ENCODE results near the genes IFNGR2 and DNAJC28.

- PRO-cap: no peak
These were observed 40.7 kb downstream of the TCP10L start for GRCh38 chr21:32544514-32545229.

- PRO-cap: no peak
These were observed 4.0 kb upstream of the SYNJ1 start for GRCh38 chr21:32731702-32732282.

- PRO-cap: no peak
These were observed 4.6 kb upstream of the SYNJ1 start for GRCh38 chr21:32732479-32732678.

GRCh38 chr21:32761900-32762393 is 9.6 kb downstream of the PAXBP1 start:
- PRO-cap: no peak

DNA sequence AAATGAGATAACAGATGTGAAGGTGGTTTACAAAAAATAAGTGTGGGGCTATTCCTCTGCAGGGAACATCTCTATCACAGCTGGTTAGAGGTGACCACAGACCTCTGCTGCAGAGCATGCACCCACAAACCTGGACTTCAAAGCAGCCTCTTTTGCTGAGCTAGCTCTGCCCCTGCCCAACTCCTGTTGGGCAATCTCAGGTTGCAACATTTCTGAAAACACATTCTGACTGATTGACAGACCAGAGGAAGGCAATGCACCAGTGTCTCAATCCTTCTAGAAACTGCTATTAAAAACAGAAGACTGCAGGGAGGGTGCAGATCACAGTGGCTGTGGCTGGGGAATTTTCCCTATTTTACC is 10.4 kb upstream of the OLIG1 start:
- PRO-cap: no peak

DNA sequence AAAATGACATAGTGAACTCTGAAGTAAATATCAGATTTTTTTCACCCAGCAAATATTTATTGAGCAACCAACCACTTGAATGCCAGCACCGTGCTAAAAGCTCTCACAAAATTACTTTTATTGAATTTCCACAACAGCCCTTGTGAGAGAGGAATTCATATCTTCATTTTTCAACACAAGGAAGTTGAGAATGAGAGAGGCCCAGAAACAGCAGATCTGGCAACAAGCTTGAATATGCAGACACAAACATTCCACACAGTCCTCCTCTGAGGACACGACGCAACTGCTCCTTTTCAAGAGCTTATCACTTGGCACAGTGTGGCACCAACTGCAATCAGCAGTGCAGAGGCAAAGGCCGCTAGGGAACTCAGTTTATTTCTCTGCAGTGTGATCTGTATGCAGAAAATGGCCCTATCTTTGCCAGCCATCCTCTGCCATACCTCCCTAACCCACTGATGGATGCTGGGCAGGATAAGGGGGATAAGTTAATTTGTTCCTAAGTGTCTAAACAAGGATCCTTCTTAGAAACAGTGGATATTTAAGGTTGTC is 32.2 kb upstream of the IFNAR2 start:
- PRO-cap: no peak

DNA sequence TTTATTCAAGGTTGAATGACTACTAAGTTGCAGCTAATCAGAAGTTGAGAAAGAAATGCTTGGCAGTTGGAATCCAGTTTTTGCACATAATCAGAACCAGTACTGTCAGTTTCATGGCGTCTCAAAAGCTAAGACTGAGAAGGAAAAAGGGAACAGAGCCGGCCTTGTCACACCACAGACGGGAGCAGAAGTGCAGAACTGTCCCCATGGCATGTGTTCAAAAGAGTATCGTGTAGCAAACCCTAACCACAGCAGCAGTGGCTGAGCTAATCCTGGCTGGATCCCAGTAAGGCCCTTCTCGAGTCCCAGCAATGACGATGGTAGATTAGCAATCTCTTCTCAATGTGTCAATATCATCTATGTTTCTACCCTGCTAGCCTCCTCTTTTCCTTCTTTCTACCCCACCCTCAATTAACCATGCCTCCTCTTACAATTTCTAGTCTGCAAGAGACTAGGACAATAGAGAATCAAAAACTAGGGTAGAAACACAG is 31.0 kb upstream of the IFNAR2 start:
- PRO-cap: bidirectional peak, plus-strand start at position 286 of the sequence, minus-strand start at position 192 of the sequence

- PRO-cap: no peak
These were observed 989 bp downstream of the IFNAR2 start for GRCh38 chr21:33230798-33231055.

DNA sequence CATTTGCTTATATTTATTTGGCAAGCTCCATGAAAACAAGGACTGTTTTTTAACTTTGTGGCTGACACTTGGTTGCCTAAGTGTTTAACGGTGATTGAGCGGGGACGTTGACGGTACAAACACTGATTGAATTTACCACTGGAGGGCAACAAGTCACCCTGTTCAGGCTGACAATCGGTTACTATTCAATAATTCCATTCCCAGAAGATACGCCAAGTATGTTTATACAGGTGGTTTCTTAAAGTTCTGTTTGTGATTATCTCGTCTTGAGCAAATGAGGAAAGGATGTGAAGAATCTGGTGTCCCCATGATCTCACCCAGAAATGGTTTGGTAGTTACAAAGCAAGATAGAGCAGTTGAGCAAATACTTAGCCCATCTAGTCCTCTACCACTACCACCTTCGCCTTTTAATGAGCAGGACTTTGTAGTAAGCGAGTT is 36.1 kb downstream of the IFNAR1 start:
- PRO-cap: no peak

DNA sequence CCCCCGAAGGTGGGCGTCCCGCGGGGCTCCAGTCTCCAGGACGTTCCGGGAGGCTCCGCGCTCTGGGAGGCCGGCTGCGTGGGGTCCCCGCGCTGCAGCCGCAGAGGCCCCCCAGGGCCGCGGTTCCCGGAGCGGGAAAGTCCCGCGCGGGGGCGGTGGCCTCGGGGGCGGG is 147 bp upstream of the IFNGR2 start:
- PRO-cap: bidirectional peak, plus-strand start outside the sequence, minus-strand start at position 125 of the sequence

GRCh38 chr21:33403352-33403954 is at the start of gene IFNGR2:
Gene IFNGR2 (plus strand): TSS chr21:33403413.
- PRO-cap: bidirectional peak, plus-strand start at chr21:33403423, minus-strand start at chr21:33403304

DNA sequence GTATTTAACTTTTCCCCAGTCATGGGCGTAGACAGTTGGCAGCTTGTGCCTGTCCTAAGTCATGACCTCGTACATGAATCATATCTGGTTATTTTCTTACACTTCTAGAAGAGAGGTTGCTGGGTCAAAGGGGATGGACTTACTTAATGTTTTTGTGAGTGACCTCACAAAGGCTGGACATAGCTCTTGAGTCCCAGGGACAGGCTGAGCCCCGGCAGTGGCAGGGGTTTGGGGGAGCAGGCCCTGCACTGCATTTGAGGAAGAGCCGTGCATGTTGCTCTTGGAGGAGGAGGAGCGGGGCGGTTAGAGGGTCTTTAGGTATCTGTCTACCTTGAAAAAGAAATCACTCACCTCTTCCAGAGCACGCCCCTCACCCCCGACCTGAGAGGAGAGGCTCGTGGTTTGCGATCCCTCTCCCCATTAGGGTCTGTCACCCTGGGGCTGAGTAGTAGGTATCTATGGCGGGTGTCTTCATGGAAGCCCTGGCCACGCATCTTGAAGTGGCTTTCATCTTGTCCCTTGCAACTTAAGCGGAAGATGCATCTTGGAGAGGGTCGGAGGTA is 16.5 kb downstream of the IFNGR2 start:
- PRO-cap: no peak

- PRO-cap: no peak
These were observed 31.6 kb downstream of the IFNGR2 start for GRCh38 chr21:33434594-33435373.

GRCh38 chr21:33444172-33444574 is 35.6 kb downstream of the TMEM50B start:
- PRO-cap: no peak

GRCh38 chr21:33490991-33491981 is at the start of gene DNAJC28:
Gene DNAJC28 (minus strand): TSS chr21:33491716.
- PRO-cap: bidirectional peak, plus-strand start at chr21:33491498, minus-strand start at chr21:33491471; bidirectional peak, plus-strand start at chr21:33491856, minus-strand start at chr21:33491715

DNA sequence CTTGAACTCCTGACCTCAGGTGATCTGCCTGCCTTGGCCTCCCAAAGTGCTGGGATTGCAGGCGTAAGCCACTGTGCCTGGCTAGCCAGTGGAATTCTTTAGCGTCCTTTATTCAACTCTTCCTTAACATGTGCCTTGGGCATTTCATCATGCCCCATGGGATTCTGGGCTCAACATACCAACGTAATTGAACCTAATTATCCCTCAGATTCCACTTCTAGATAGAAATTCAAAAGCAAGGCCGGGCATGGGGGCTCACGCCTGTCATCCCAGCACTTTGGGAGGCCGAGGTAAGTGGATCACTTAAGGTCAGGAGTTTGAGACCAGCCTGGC is 15.4 kb downstream of the CRYZL1 start:
- PRO-cap: no peak

- PRO-cap: no peak
These were observed 54.0 kb upstream of the ATP5PO start for GRCh38 chr21:33969500-33970125.

DNA sequence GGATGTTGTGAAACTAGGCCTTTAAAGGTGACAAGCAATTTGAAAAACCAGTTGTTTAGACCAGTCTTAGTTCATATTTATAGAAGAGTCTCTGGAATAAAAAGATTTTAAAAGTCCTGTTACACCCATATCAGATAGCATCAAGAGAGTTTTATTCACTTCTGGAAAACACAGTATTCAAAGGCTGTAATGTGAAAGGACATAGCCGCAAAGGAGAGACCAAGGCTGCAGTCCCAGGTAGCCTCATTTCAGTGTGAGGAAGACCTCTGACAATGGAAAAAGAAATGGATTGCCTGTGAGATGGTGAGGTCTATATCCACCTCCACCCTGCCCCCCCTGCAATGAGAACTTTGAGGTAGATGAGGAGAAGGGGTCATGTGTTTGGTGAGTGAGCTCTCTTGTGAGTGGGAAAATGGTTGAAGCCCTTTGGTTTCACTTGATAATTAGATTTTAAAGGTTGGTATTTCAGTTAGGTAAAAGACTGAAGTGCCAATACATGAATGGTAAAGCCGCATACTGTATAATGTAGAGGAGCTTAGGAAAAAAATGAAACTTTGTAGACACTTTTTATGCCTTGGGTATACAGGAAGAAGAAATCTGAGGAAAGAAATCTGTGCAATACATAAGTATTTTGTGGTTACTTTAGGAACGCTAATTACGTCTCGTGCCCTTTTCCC is 3.5 kb downstream of the MRPS6 start:
- PRO-cap: no peak

GRCh38 chr21:34198236-34198418 is 124.7 kb downstream of the MRPS6 start:
- PRO-cap: no peak

- PRO-cap: no peak
These were observed 125.0 kb downstream of the MRPS6 start for GRCh38 chr21:34198419-34198770.

Data from left lobe of liver (tissue), 1 donor.